Epidermal melanocyte (primary cell): ENCODE measurements around a stretch of chr5.

DNA sequence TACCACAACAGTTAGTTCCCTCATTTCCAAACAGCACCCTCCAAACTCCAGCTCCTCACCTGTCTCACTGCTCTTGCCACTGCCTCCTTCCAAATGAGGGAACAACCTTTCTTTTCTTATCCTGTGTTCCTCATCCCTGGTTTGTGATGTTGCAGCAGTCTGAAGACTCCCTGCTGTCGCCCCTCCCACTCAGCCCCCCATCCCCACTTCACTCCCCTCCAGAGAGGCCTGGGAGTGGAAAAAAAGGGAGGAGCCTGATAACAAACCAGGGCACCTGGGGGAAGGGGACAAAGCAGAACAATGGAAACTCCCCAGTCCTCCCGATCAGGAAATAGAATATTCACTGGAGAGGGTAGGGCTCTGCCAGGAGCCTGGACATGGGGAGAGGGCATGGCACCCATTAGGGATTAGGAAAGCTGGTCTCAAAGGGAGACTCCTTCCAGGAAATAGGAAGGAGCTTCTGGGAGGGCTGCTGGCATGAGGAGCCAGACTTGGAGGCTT lies 20.2 kb downstream of the PCDH1 start:
- RRBS = no CpG with 5 or more reads among the region's 2 CpGs

DNA sequence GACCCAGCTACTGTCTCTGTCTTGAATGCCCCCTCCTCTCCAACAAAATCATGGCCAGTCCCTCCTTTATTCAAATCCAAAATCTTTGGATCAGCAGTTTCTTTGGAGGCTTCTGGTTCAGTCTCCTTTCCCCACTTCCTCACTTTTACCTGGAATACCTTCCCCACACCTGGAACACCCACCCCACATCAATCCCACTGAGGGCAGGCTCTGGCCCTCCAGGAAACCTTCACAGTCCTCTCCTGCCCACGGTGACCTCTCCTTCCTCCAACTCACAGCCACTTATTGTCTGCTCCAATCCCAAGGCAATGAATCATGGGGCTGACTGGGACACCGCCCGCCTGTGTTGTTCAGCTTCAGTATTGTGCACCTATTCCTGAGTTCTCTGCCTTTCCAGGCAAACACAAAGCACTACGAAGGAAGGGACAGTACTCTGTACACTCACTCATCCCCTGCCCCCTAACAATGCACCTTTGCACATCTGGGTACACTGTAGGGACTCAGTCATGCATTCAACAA lies 7.4 kb downstream of the PCDH1 start:
- RRBS = no CpG with 5 or more reads among the region's 4 CpGs

DNA sequence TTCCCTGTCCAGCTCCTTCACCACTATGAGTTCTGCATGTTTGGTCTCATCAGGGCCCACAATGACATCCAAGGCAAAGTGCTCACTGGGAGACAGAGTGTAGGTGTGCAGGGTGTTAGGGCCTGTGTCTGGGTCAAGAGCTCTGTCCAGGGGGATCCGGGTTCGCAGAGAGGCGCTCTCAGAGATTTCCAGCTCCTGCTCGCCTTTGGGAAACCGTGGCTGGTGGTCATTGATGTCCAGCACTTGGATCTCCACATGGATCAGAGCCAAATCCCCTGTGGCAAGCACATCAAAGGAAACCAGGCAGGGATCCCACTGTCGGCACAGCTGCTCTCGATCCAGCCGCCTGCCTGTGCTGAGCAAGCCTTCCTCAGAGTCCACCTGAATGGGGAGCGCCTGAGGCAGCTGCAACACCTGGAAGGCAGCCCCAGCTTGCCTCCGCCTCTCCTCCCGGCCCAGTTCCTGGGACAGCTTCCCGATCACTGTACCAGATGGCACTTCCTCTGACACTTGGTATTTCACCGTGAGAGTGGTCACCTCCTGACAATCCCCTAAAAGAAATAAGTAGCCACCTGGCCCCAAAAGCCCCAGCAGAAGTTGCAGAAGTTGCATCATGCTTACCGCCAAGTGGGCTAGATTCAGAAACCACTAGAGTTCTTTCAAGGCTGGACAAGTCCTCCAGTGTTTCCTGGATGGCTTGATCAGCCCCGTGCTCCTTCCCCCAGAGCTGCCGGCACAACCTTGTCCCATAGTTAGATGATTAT lies 583 bp downstream of the PCDH12 start:
- RRBS = no CpG with 5 or more reads among the region's 16 CpGs

GRCh38 chr5:141958726-141959313 lies 818 bp upstream of the PCDH12 start:
- RRBS = no CpG with 5 or more reads among the region's 7 CpGs

GRCh38 chr5:141978312-141978920 lies 9.5 kb downstream of the RNF14 start:
- RRBS = no CpG with 5 or more reads among the region's 3 CpGs

GRCh38 chr5:142011878-142012917 lies 629 bp downstream of the GNPDA1 start:
- RRBS = 4% methylated on average over 2 of the region's 36 CpGs

GRCh38 chr5:142548983-142549234 lies 137.0 kb downstream of the FGF1 start:
- RRBS = no CpG with 5 or more reads among the region's 1 CpG

- RRBS = no CpG with 5 or more reads among the region's 13 CpGs
These were observed 85.3 kb downstream of the FGF1 start for GRCh38 chr5:142600622-142601009.

DNA sequence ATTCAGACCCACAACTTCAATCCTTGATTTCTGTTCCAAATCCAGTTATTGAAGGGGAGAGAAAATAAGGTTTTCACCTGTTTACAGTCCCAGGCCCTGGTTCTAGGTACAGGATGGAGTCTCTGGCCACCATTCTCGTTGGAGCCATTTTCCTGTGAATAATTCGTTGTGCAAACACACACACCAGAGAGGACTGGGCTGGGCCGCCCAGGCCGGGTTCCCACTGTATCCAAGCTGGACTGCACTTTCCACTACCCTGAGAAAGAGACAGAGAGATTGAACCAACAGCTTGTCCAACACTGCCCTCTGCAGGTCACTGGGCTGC lies 13.1 kb upstream of the FGF1 start:
- RRBS = no CpG with 5 or more reads among the region's 4 CpGs

DNA sequence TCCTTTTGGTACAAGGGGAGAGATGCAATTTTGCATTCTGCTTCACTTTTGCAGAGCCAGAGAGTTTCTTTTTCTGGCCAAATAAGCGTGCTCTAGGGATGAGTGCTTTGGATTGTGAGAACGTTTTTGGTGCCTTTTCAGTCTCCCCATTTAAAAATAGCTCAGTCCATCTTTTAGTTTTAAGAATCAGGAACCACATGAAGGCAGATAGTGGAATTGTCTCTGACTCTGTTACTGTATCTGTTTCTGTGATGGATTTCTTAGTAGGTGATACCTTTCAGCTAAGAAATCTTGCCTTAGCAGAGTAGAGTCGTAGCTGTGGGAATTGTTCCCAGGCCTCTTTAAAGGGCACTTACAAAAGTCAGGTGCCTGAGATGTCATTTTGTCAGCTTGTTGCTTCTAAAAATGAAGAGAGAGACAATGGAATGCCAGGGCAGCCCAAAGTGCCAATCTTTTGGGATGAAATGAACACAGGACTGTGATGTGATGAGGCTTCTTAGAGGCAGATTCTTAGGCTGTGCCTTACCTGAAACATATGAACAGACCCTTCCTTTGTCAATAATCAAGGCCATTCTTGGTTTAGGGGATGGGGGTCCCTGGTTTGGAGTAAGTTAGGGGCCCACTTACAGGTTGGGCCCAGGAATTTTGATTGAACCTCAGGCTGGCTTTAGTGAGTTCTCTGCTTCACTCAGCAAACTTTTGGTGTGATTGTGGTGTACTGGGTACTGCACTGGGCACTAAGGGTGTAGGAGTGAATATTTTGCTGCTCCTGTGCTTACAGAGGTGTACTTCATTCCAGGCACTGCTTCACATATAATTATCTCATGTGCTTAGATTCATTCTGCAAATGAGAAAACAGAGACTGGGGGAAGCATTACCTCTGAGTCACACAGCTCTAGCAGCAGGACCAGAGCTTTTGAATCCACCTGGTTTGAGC lies 1.9 kb downstream of the ARHGAP26 start:
- RRBS = no CpG with 5 or more reads among the region's 3 CpGs

GRCh38 chr5:142828768-142829160 lies 58.6 kb downstream of the ARHGAP26 start:
- RRBS = no CpG with 5 or more reads among the region's 4 CpGs

DNA sequence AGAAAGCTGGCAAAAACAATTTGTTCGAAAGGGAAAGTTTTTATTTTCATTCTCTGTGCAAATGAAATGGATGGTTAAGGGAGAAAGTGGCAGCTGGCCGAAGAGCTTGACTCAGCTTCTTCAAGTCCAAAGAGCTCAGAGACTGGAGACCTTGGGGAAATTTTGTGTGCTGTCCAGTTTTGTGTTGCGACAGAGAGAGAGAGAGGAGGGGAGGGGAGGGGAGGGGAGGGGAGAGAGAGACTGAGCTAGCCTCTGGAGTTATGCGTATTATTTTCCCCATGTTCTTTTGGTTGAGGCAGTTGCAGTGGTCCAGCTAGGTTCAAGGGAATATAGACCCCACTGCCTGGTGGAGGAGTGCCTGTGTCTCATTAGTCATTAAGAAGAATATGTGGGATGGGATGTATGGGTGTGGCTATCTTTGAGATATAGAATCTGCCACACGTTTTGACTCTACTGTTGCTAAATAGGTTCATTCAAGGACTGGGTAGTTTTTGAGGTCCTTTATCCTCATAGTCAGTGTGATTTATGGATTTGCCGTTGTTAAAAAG lies 69.6 kb downstream of the ARHGAP26 start:
- RRBS = no CpG with 5 or more reads among the region's 6 CpGs

DNA sequence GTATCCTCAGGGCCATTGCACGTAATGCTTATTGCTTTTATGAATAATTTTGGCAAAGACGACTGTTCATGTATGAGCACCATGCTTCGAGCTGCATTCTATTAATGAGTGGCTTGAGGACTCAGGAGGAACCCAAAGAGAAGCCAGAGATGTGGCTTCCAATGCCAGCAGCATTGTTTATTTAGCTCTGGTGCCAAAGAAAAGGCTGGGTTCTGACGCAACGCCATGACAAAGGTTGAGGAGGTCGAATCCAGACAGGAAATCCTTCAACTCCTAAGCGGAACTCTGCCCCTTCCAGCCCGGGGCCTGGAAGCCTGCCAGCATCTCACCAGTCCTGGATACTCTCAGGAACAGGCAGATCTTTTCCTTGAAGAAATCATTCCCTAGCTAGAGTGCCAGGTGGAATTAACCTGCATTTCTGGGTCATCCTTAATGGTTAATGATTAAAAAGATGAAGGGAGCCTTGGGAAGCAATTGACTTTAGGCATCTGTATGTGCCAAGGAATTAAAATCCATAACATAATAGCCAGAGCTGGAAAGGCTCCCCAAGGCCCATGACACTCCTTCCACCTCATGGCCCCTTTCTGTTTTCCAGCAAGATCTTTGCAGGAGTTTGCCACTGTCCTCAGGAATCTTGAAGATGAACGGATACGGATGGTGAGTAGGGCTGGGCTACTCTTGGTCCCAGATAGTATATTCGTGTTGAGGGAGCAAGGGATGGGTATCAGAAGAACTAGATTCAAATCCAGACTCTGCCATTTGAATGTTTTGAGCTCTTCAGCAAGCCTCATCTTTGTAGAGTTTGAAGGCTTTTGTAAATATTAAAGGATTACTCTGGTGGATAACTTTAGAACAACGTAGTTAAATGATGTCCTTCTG lies 104.6 kb downstream of the ARHGAP26 start:
- RRBS = no CpG with 5 or more reads among the region's 12 CpGs

DNA sequence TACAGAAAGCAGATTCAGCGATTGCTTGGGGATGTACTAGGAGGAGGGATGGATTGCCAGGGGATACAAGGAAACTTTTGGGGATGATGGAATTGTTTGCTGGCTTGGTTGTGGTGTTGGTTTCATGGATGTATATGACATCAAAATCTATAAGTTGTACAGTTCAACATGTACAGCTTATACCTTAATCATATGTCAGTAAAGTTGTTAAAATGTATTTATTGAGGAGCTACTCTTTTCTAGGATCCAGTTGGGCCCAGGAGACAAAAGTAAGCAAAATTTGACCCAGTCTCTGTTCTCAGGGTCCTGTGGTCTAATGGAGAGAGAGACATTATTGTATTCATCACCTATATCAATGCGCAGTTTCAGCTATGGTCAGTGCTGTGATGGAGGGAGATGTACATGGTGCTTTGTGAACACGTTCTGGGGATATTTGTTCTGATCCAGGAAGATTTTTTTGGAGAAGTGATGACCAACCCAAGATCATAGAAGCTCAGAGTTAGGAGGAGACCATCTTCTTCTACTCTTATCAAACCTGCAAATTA lies 142.3 kb downstream of the ARHGAP26 start:
- RRBS = no CpG with 5 or more reads among the region's 3 CpGs

GRCh38 chr5:142954657-142955491 lies 184.7 kb downstream of the ARHGAP26 start:
- RRBS = no CpG with 5 or more reads among the region's 5 CpGs

GRCh38 chr5:143026241-143027151 lies 256.3 kb downstream of the ARHGAP26 start:
- RRBS = no CpG with 5 or more reads among the region's 5 CpGs

DNA sequence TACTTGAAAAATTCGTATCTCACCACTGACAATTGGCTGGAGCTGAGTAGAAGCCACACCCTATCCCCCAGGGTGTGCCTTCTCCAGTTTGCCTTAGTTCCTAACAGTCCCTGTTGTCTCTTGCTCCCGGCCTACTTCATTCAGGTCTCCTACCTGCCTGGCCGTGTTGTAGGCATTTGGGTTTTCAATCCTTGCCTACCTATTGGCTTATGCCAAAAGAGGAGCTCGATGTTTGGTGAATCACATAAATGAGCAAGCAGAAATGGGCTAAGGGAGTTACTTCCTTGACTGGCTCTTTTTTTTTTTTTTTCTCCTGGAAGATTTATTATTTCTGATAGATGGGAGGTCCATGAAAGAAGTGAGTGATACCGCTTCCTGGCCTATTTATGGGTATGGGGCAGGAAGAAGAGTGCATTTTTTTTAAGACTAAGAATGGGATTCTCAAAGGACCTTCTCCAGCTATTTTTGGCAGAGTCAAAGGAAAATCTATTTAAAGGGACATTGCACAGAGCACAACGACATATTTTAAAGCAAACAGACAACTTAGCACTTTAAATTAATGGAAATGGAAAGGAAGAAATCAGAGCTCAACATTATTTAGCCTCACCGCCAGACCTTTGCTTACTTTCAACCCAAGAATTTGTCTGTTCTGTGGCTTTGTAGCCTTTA lies 294.1 kb downstream of the ARHGAP26 start:
- RRBS = no CpG with 5 or more reads among the region's 7 CpGs

- RRBS = no CpG with 5 or more reads among the region's 14 CpGs
These were observed 195.9 kb downstream of the NR3C1 start for GRCh38 chr5:143207438-143208230.

DNA sequence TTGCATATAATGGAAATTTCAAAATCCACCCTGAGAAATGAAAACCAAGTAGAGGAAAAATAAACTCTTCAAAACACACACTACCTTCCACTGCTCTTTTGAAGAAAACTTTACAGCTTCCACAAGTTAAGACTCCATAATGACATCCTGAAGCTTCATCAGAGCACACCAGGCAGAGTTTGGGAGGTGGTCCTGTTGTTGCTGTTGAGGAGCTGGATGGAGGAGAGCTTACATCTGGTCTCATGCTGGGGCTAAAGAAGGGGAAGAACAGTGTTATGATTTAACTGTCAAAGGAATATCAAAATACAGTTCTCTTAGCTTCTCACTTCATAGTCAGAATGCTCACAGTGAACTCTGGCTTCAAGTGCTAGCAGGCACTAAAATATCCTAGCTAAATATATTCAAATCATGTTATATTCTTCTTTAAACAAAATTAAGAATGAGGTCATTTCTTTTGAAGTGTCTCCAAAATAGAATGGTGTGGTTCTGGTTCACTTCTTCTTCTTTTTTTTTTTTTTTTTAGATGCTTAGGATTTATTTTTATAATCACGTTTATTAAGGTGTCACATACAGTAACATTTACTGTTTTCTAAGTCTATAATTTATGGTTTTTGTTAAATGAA lies 89.5 kb downstream of the NR3C1 start:
- RRBS = no CpG with 5 or more reads among the region's 1 CpG

DNA sequence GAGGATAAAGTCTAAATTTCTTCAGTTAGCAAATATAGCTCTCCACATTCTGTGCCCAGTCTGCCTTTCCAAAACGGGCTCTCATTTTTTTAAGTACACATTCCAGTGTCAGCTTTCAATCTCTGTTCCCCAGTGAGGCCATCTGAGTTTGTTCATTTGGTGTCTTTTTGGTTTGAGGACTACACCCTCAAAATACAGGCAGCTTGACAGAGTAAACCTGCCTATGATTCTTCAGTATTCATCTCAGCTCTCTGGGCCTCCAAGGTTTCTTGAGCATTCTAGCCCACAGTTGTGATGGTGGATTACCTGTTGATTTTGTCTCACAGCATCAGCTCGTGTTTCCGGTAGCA lies 55.7 kb downstream of the NR3C1 start:
- RRBS = no CpG with 5 or more reads among the region's 3 CpGs